ENCODE measurements around a stretch of chr4.

DNA sequence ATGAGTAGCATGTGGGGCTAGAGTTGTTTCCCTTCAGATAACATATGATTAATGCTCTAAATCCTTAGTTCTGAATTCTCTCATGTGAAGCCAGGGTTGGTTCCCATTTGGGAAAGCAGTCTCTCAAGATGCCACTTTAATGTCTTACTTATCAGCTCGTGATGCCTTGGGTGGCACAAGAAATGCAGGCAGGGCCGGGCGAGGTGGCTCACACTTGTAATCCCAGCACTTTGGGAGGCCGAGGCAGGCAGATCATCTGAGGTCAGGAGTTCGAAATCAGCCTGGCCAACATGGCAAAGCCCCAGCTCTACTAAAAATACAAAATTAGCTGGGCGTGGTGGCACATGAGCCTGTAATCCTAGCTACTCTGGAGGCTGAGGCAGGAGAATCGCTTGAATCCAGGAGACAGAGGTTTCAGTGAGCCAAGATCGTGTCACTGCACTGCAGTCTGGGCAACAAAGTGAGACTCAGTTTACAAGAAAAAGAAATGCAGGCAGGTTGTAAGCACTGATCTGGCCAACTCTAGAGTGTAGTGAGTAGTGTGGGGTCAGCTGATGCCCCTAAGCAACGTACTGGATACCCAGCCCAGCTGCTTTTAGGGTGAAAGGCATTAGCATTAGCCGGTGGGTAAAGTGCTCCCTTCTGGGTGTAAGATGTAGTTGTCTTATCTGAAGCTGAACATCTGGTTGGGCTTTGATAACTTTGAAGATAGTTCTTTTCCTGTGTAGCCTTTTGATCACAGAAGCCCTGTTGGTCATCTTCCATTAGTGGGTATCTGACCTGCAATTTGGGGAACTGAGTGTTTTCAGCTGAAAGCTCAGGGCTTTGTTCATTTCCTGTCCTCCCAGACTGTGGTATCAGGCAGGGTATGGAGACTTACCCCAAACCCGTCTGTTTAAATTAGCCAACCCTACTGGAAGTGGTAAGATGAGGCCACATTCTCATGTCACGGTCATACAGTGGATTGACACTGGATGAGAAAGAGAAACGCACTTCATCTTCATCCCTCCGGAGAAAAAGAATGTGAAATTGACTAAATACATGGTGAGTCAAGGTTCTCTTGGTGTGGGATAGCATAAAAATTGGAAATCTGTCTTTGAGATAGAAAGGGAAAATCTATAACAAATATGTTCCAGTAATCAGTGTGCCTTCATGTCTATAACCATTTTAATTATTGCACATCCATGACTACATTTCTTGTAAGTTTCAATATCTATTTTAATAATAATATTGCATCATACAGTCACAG is 8.4 kb downstream of the RHOH start:
- PRO-cap: bidirectional peak, plus-strand start at position 967 of the sequence, minus-strand start at position 851 of the sequence
- RAMPAGE, long total RNA, 4 experiments: no peak in any of the 4 experiments

DNA sequence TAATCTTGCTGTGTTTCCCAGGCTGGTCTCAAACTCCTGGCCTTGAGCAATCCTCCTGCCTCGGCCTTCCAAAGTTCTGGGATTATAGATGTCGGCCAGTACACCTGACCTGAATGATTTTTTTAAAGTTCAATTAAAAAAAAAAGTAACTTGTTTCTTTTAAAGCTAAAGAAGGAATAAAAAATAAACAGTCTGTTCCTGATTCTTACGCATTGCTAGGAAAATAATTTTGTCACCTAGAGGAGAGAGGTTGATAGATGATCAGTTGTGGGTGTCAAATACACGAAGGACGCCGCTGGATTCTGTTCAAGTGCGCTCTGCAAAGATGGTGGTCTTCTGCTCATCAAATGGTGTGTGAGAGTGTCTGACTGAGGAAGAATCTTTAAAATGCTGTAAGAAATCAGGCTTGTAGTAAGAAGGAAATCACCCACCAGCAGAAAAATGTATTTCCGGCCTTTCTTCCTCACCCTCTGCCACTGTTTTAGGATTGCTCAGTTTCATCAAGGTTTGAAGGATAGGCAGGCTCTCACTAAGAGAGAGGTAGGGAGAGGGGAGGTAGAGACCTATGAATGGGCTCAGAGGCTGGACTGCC is 28.5 kb downstream of the RHOH start:
- PRO-cap: unidirectional peak, minus-strand start at position 384 of the sequence
- RAMPAGE, long total RNA, 4 experiments: no peak in any of the 4 experiments

- PRO-cap: no peak
- RAMPAGE, long total RNA, 4 experiments: no peak in any of the 4 experiments
Measured at GRCh38 chr4:40231371-40231899, 34.6 kb downstream of the RHOH start.

DNA sequence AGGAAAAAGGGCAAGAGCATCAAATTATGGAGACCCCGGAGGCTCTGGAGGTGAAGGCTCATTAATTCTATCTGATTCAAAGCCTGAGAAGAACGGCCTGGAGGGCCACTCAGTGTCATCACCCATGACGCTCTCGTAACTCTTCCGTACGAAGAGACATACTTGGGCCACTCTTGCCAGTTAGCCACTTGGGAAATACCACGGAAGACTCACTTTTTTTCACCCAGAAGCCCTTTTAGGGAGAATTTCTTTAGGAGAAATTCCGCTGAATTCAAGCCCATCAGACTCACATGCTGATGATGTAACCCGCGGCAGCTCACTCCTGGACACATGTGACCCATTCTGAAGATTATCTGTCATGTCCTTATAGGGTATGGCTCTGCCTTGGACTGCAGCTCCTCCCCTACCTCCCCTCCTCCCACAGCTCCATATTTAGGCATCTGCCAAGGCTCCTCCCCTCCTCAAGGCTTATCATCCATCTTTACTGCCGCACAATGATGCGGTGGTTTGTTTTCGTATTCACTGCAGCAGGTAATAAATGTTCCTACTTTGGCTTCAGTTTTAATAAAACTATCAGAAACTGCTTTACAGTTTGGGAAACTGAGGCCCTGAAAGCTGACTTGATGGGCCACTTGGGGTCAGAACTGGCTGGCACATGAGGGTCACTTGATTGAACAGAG is 41.9 kb downstream of the RHOH start:
- PRO-cap: no peak
- RAMPAGE, long total RNA, 4 experiments: no peak in any of the 4 experiments

DNA sequence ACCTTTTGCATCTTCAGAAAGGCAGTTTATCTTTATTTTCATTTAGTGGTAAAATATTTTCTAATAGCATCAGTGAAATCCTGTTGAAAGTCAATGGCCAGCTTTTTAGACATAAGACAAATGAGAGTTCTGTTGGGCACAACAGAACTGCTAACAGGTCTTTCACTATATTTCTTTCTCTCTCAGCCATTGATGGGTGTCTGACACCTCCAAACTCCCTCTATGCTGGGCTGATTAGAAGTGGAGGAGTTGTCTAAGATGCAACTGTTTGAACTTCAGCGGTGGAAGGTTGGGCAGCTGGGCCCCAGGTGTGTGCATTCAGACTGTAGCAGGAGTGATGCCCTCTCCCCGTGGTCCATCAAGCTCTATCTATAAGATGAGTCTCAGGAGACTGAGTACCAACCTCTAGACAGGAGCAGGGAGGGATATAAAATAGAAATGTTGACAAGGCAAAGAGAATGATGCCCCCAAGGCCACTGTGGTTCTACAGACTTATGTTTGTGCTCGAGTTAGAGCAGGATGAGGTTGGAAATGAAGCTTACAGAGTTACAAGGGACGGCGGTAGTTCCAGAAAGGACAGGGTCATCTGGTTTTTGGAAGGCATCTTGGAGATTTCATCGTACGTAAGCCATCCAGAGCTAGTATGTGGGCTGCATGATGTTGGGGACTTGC is 28.1 kb upstream of the CHRNA9 start:
- PRO-cap: no peak
- RAMPAGE, long total RNA, 4 experiments: no peak in any of the 4 experiments

DNA sequence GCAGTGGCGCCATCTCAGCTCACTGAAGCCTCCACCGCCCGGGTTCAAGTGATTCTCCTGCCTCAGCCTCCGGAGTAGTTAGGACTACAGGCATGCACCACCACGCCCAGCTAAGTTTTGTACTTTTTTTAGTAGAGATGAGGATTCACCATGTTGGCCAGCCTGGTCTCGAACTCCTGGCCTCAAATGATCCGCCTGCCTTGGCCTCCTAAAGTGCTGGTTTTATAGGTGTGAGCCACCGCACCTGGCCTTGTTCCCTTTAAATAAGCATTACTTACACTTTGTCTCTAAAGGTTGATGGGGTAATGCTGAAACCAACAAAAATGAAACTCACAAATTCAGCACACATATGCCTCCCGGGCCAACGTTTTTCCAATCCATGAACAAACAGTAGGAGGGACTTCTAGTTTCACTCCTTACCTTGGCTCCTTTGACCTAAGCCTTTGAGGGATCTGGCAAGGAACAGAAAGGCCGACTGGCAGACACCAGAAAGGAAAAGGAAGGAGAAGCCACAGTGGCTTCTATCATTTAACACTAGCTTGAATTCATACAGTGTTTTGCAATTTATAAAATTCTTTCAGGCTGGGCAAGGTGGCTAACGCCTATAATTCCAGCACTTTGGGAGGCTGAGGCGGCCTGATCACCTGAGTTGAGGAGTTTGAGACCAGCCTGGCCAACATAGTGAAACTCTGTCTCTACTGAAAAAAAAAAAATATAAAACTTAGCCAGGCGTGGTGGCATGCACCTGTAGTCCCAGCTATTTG is 114.8 kb downstream of the CHRNA9 start:
- PRO-cap: no peak
- RAMPAGE, long total RNA, 4 experiments: no peak in any of the 4 experiments

DNA sequence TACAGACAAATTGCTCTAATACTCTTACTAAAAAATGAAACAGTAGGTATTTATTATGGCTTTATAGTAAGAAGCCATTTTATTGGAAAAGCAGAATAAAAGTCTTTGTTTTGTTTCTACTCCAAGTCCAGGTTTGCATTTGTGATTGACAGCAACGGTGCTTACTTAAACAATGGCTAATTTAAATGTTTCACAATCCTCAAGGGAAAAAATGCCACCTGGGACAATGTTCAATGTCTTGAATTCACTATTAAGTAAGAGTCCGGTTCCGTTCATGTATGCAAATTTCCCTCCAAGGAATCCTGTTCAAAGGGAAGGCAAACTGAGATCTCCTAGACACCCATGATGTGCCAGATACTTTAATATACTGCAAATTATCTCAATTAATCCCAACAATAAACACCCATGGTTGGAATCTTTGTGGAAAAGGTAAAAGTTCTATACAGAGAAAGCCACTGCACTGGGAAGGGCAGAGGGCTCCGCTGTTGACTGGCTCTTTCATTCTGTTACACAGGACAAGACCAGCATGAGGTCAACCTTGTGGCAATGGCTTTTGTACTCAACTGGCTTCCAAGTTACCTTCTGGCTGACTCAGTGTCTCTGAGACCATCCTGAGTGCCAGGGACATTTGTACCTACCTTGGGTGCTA is 123.5 kb downstream of the RBM47 start:
- PRO-cap: bidirectional peak, plus-strand start at position 597 of the sequence, minus-strand start at position 491 of the sequence
- RAMPAGE, long total RNA, 4 experiments: start-site peak on the minus strand in 1 of 4 experiments, centred at positions 401 to 587 of the sequence, 5 to 9 reads per replicate

- PRO-cap: bidirectional peak, plus-strand start at chr4:40514852, minus-strand start at chr4:40514568
- RAMPAGE, long total RNA, 4 experiments: start-site peak on the minus strand in 4 of 4 experiments, at chr4:40514548-40514593 at its widest, 172 to 1,582 reads per replicate
Measured at GRCh38 chr4:40514411-40515227, 115.0 kb downstream of the RBM47 start.

- PRO-cap: no peak
- RAMPAGE, long total RNA, 4 experiments: no peak in any of the 4 experiments
Measured at GRCh38 chr4:40523707-40524243, 105.9 kb downstream of the RBM47 start.

- PRO-cap: unidirectional peak, plus-strand start at chr4:40564264
- RAMPAGE, long total RNA, 4 experiments: no peak in any of the 4 experiments
Measured at GRCh38 chr4:40563757-40564640, 65.7 kb downstream of the RBM47 start.

DNA sequence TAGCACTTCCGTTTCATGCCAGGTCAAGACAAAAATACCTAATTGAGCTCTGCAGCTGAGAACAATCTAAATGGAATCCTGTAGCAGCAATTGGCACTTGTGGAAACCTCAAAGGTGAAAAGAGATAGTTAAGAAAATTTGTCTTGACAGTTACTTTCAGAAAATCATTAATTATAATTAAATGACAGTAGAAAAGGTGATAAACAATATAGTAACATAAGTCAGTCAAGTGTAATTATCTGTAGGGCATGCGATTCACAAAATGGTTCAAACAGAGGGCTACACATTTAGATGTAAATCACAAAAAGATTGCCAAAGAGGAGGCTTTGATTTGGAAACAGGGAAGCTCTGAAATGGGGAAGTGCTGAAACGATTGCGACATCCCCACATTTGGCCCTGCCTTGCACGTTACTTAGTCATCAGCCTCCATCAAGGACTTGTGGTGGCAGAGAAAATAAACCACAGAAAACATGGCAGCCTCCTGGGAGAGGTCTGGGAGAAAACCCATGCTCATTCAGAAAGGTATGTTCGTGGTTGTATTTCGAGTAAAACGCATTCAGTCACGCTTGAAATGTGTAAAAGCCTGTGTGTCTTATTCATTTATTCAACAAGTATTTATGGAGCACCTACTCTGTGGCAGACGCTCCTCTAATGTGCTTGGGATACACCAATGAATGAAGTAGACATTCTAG is 8.0 kb downstream of the RBM47 start:
- PRO-cap: no peak
- RAMPAGE, long total RNA, 4 experiments: no peak in any of the 4 experiments

DNA sequence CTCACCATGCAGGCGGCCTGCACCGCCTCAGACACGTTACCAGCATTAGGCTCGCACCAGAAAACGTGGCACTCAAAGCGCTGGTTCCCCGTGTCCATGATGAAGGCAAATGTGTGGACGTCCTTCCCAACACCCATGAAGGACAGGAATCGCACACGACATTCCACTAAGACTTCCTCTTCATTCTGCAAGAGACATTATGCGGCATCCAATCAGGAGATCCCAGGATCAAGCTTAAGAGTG is 72.0 kb downstream of the NSUN7 start:
- PRO-cap: no peak
- RAMPAGE, long total RNA, 4 experiments: start-site peak on the minus strand in 1 of 4 experiments, centred at position 117 of the sequence, 9 reads per replicate

DNA sequence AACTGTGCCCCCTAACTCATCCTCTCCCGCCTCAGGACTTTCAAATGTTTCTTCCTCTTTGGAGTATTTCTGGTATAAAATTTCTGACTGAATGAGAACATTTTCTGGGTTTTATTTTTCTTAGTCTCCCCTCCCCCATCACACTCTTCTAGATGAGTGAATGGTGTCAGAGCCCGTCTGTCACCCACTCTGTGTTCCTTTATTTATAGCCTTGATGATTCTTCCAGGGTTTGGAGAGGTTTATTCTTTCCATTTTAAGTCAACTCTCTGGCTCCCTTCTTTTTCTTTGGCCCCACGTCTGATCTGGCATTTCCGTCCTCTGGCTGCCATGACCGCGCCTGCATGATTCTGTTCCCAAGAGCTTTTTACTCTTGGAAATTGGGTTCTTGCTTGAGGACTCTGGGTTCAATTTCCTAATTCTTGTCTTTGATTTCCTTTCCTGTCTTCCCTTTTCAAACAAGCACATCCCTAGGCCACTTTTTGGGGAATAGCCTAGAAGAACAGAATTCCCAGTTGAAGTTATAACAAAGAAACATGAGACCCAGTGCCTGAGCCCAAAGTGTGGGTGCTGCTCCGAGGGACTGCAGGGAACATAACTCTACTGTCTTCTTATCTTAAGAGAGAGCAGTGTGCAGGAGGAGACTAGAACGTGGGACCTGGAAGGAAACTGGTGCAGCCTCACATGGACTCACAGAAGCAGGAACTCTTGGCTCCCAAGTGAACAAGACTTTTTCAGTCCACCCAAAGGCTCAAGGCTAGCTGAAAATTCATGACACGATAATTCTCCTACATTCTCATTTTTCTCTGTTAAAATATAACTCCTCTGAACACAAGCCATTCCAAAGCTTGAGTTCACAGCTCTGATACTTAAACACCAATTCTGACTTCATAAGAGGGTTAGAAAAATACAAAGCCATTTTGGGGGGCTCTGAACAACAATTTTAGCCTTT is 129.1 kb downstream of the NSUN7 start:
- PRO-cap: no peak
- RAMPAGE, long total RNA, 4 experiments: no peak in any of the 4 experiments

- PRO-cap: no peak
- RAMPAGE, long total RNA, 4 experiments: no peak in any of the 4 experiments
Measured at GRCh38 chr4:40990394-40991130, 223.8 kb downstream of the APBB2 start.

GRCh38 chr4:41028433-41029532 is 185.6 kb downstream of the APBB2 start:
- PRO-cap: no peak
- RAMPAGE, long total RNA, 4 experiments: start-site peak on the minus strand in 1 of 4 experiments, at chr4:41028991-41029247 at its widest, 5 reads per replicate

- PRO-cap: no peak
- RAMPAGE, long total RNA, 4 experiments: no peak in any of the 4 experiments
Measured at GRCh38 chr4:41195106-41195775, 19.1 kb downstream of the APBB2 start.

DNA sequence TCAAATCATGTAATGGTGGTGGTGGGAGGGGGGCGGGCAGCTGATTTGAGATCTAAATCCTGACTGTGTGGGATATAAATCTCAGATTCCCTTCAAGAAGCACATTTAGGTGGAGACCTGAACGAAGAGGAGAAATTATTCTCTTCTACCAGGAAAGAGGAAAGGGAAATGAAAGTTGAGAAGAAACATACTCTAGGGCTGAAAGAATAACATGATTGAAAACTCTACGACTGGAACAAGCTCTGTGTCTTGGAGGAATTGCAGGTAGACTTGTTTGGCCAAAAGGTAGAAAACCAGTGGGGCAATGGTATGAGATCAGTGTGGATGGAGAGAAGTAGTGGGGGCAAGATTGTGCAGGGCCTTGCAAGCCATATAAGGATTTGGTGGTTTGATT is 30.1 kb upstream of the LIMCH1 start:
- PRO-cap: no peak
- RAMPAGE, long total RNA, 4 experiments: no peak in any of the 4 experiments

GRCh38 chr4:41569525-41570358 is 31.8 kb downstream of the LIMCH1 start:
- PRO-cap: no peak
- RAMPAGE, long total RNA, 4 experiments: no peak in any of the 4 experiments

- PRO-cap: no peak
- RAMPAGE, long total RNA, 4 experiments: start-site peak on the plus strand in 2 of 4 experiments, at chr4:41612691-41612921 at its widest, 8 to 21 reads per replicate
Measured at GRCh38 chr4:41612475-41613238, 74.7 kb downstream of the LIMCH1 start.

- PRO-cap: no peak
- RAMPAGE, long total RNA, 4 experiments: no peak in any of the 4 experiments
Measured at GRCh38 chr4:41824833-41825339, 76.4 kb upstream of the PHOX2B start.